Cardiac atrium fibroblast (primary cell): ENCODE measurements around a stretch of chr6.

GRCh38 chr6:157813141-157813635, 9.9 kb upstream of the SNX9 start:
- RAMPAGE, long total RNA: no peak

GRCh38 chr6:157814775-157815412, 8.2 kb upstream of the SNX9 start:
- RAMPAGE, long total RNA: no peak

GRCh38 chr6:157823546-157824474, 764 bp downstream of the SNX9 start:
- RAMPAGE, long total RNA: no peak

- RAMPAGE, long total RNA: no peak
Measured at GRCh38 chr6:157881183-157882113, 58.4 kb downstream of the SNX9 start.

DNA sequence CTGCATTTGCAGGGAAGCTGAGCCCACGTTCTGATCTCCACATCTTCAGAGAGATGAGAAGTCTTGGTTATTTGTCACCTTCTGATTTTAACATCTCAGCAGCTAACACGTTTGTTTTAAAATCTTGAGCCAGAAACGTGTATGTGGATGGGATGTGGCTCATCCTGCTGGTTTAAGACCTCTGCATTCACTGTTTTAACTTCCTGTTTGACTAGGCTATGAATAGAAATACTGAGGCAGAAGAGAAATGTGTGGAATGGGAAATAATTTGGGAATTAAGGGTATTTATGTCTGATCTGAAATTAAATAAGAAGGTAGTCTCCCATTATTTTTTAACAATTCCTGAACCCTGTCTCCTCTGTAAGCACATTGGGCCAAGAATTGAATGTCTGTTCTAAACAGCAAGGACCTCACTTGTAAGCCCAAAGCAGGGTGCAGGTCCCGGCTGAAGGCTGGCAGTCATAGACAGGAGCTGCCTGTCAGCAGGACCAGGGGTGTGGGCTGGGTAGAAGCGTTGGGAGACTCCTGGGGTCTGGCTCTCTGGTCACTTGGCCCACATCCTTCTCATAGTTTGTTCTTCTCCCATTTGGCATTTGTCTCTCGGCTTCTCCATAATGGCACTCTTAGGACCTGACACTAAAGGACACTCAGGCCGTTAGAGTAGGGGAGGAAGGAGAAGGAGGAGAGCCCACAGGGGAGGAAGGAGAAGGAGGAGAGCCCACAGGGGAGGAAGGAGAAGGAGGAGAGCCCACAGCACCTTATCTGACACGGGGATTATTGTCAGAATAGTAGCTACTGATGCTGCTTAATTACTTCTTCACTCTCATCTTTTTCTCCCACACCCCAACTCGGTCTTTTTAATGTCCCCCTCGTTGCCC, 75.6 kb downstream of the SNX9 start:
- RAMPAGE, long total RNA: no peak

- RAMPAGE, long total RNA: no peak
Measured at GRCh38 chr6:157940310-157940956, 41.2 kb upstream of the SYNJ2 start.

- RAMPAGE, long total RNA: no peak
Measured at GRCh38 chr6:157980886-157981310, 765 bp upstream of the SYNJ2 start.

DNA sequence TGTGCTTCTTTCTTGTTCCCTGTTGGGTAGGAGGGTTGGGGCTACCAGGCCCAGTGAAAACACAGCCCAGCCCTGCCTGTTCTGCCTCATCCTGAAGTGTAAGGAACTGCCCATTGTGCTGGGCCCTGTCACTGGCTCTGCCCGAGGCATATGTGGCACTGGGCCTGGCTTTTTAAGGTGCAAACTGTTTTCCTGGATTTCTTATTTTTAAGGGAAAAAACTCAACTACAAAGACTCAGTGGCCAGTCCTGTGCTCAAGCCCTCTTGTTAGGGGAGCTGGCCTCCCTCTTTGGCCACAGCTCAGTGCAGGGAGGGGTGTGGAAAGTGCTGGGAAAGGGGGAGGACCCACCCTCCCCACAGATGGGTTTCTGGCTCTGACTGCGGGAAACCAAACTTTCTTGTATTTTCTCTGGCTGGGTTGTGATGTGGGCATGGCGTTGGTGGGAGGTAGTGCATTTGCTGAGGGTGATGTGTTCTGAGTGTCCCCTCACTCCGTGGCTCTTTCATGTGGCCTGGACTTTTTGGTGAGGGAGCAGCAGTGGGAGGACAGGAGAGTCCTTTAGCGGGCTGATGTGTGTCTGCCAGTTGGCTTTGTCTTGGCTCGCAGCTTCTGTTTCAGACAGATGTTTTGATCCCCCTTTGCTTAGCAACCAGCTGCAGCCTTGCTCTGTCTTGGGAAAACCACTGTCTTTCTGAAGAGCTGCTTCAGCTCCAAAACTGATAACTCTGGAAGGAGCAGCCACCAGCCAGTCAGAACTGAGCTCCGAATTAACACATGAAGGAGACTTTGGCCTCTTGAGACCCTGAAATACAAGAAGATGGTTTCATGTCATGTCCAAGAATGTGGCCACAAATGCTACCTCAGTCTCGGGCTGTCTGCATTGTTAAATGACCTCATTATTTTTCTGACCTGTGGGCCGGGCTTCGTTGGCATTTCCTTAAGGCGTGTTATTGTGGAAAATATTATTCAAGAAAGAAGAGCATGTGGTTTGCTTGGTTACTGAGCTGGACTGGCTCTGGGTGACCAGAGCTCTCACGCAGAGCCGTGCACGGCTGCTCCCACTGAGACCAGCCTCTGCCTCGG, 21.4 kb downstream of the SYNJ2 start:
- RAMPAGE, long total RNA: no peak

GRCh38 chr6:158032111-158032648, 50.5 kb downstream of the SYNJ2 start:
- RAMPAGE, long total RNA: no peak

DNA sequence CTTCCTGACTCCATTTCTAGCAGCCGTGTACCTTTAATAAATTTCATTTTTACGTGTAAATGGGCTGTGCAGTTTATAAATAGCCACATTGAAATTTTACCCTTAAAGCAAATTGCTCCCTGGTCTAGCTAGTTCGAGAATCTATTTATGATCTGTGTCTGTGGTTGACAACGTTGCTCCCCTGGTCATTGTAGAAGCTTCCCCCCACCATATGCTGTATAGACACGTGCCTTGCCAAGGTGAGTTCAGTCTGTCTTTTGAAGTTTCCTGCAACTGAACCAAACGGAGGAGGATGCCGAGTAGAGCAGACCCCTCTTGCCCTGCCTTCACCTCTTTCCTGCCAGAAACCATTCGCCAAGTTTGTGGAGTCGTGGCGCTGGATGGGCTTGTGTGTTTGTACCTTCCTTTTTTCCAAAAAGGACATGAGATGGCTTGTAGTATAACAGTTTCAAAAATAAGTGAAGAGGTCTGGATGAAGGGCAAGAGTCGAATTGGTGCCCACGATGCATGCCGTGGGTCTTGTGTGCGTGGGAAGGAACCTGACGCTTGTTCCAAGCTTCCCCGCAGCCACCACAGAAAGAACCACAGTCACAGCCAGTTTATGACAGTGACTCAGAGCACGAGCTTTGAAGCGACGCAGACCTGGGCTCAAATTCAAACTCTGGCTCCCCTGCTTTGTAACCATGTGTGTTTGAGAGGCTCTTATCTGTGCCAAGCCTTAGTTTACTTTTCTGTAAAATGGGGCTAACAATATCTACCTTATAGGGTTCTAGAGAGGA, 65.2 kb downstream of the SYNJ2 start:
- RAMPAGE, long total RNA: no peak

GRCh38 chr6:158077865-158078451, 90.1 kb downstream of the SERAC1 start:
- RAMPAGE, long total RNA: no peak

- RAMPAGE, long total RNA: no peak
Measured at GRCh38 chr6:158080935-158081656, 87.0 kb downstream of the SERAC1 start.

GRCh38 chr6:158097672-158098936, 70.0 kb downstream of the SERAC1 start:
- RAMPAGE, long total RNA: no peak

- RAMPAGE, long total RNA: no peak
Measured at GRCh38 chr6:158619915-158620652, 24.5 kb downstream of the DYNLT1 start.

DNA sequence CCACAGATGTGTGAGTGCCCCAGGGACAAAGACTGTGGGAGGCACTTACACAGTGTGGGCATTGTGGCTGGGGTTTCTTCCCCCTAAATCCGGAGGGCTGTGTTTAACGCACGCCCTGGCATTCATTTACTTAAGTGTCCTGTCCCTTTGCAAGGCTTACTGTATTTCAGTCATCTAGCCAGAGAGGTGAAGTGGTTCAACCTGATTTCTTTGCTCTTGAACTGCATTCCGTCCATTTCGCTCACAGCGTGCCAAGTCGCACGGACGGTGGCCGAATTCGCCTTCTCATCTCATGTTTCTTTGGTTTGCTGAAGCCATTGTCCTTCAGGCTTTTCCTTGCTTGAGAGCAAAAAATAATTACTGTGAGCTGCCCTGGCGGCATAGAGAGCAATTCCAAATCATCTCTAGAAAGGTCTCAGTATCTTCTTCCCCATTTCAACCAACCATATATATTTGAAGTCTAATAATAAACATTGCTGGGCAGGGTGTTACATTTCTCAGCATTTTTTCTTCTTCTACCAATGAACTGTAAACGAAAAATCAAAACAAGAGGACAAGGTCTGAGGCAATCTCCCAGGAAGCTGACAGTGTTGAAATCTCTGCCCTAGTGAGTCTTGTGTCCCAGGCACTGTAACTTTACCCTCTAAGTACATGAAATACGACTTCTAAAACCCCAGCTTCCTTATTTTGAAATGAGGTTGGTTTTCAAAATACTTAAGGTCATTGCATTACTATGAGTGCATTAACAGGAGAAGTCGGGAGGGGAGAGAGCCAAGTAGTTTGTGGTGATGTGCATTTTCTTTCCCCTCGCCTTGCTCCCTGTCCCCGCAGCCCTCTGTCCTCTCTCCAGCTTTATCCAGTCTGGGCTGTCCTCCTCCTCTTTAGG, 17.0 kb downstream of the SYTL3 start:
- RAMPAGE, long total RNA: no peak

DNA sequence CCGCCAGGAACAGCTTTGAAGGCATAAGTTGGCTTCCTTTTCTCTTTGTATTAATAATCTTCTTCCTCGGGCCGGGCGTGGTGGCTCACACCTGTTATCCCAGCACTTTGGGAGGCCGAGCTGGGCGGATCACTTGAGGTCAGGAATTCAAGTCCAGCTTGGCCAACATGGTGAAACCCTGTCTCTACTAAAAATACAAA, 23.8 kb downstream of the SYTL3 start:
- RAMPAGE, long total RNA: no peak

GRCh38 chr6:158835486-158836210, 16.5 kb upstream of the EZR start:
- RAMPAGE, long total RNA: no peak

DNA sequence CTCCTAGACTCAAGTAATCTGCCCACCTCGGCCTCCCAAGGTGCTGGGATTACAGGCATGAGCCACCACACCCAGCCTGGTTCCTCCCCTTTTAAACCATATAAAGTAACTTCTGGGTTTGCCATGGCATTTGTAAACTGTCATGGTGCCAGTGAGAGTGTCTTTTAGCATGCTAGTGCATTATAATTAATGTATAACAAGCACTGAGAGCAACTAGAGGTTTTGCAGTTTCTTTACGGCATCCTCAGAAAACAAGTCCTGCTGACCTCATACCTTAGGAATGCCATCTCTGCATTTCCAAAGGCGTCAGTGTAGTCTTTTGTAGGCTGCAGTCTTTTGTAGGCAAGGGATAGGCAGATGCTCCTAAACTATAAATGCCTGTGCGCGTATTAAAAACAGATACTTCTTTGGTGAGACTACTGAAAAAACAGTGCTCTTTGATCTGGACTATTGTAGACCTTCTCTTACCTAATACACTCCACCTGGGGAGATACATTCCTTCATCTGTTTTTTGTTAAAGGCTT, 75.0 kb upstream of the EZR start:
- RAMPAGE, long total RNA: no peak

DNA sequence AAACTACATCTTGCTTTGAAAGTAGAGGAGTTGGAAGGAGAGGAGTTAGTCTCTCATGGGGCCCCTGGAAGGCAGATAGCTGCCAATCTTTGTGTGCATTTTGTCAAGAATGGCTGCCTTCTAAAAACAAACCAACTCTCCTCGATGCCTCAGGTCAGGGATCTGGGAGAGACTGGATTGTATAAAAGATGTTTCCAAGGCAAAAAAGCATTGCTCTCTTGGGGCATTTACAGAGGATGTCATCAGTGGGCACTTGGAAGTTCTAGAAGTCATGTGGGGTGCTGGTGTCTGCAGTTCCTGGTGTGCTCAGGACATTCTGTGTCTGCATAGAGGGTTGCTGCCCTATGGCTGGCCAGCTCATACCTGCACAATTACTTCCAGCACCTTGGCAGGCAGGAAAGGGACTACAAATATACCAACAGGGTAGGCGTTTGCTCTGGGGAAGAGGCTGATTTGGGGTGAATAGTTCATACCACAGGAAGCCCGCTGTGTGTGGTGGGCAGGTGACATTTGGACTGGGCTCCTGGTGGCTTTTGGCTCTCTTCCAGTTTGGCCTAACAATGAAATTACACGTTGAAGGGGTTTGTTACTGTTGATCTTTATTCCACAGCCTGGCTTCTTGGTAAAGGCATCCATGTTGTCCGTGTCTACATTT, 88.4 kb downstream of the RSPH3 start:
- RAMPAGE, long total RNA: no peak

DNA sequence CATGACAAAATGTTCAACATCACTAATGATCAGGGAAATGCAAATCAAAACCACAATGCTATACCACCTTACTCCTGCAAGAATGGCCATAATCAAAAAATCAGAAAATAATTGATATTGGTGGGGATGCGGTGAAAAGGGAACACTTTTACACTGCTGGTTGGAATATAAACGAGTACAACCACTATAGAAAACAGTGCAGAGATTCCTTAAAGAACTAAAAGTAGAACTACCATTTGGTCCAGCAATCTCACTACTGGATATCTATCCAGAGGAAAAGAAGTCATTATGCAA, 37.5 kb upstream of the TAGAP start:
- RAMPAGE, long total RNA: no peak